Gastrocnemius medialis (tissue), 3 donors: ENCODE measurements around the gene ITM2C.

DNA sequence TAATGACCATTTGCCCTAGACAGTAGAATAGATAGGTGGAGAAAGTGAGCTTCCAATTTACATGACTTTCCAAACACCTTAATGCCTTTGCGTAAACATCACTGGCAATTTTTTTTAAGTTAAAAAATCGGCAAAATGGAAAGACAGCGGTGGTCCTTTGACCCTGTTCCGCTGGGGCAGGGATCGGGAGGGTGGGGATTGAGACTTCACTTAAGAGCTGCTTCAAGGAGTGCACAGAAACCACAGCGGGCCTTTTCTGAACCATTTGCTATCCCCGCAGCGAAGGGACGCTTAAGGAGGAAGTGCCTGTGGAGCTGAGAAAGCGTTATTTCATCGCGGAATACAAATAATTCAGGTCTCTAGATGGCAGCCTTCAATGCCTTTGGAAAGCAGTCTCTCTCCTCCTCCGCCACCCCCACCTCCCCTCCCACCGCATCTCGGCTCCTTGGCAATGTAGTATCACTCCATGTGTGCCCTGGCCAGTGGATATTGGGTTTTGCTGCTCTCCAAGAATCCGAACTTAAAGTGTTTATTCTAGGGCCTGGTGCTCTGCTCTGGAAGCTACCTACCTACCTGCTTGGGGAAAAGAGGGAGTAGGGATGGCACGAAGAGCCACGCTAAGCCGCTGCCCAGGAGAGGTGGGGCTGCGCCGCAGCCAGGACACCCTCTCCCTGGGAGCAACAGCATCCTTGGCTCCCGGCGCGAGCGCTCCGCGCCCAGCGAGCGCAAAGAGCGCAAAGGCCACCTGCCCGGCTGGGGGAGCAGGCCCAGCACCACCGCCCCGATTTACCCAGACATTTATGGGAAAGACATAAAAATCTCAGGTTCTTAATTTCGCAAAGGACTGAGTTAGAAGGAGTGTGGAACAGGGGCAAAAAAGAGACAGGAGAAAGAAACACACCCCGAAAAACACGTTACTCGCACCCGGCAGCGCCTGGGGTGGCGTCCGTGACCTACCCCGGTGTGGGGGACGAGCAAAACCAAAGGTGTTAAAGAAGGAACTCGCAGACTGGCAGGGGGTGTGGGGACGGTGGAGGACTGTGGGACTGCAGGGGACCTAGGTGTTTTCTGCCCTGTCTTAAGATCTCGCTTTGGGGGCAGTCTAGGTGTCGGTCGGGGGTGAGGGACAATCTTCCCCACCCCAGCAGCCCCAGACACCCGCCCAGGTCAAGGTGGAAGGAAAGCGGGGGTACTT, 1.1 kb downstream of the SPHKAP start:
- PRO-cap: no peak
- RAMPAGE, long total RNA, 3 experiments: no peak in any of the 3 experiments

- PRO-cap: no peak
- RAMPAGE, long total RNA, 3 experiments: no peak in any of the 3 experiments
Measured at GRCh38 chr2:228313152-228313630, 131.7 kb upstream of the SPHKAP start.

DNA sequence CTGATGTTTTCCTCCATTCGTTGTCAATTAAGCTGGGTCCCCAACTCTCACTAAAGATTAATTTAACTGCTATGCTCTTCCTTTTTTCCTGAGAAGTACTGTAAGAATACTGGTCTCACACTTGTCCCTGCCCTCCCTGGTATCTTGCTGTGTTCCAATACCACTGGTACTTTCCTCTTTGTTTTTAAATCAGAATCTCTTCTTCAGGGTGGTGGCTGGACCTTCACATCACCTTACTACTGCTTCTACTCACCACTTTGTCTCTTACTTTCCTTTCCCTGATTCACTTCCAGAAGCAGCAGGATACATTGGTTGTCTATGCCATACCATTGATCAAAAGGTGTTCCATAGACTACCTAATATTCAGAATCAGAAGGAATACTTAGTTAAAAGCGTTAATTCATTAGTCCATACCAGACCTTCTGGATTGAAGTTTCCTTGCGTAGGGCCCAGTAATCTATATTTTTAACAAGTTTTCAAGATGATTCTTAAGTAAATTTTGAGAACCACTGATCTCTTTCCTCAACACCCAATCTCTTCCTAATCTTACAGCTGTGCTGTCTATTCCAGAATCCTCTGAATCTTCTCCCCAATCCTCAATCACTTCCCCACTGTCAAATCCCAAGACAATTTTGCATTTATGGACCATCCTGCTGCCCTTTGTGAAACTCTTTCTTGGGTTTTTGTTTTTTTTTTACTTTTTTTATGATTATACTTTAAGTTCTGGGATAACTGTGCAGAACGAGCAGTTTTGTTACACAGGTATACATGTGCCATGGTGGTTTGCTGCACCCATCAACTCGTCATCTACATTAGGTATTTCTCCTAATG, 195.2 kb downstream of the PID1 start:
- PRO-cap: no peak
- RAMPAGE, long total RNA, 3 experiments: no peak in any of the 3 experiments

- PRO-cap: no peak
- RAMPAGE, long total RNA, 3 experiments: no peak in any of the 3 experiments
Measured at GRCh38 chr2:229255705-229256462, 15.2 kb downstream of the PID1 start.

GRCh38 chr2:229261001-229261371, 10.1 kb downstream of the PID1 start:
- PRO-cap: no peak
- RAMPAGE, long total RNA, 3 experiments: no peak in any of the 3 experiments

- PRO-cap: no peak
- RAMPAGE, long total RNA, 3 experiments: no peak in any of the 3 experiments
Measured at GRCh38 chr2:229268655-229269247, 2.3 kb downstream of the PID1 start.

GRCh38 chr2:229269248-229270448, 1.4 kb downstream of the PID1 start:
- PRO-cap: no peak
- RAMPAGE, long total RNA, 3 experiments: no peak in any of the 3 experiments

- PRO-cap: unidirectional peak, plus-strand start at chr2:229407541
- RAMPAGE, long total RNA, 3 experiments: no peak in any of the 3 experiments
Measured at GRCh38 chr2:229407053-229407626, 136.1 kb upstream of the PID1 start.

GRCh38 chr2:229444146-229444642, 173.1 kb upstream of the PID1 start:
- PRO-cap: no peak
- RAMPAGE, long total RNA, 3 experiments: no peak in any of the 3 experiments

GRCh38 chr2:229820703-229821276, 101.0 kb downstream of the TRIP12 start:
- PRO-cap: no peak
- RAMPAGE, long total RNA, 3 experiments: no peak in any of the 3 experiments

- PRO-cap: no peak
- RAMPAGE, long total RNA, 3 experiments: no peak in any of the 3 experiments
Measured at GRCh38 chr2:229902431-229902931, 19.3 kb downstream of the TRIP12 start.

- PRO-cap: no peak
- RAMPAGE, long total RNA, 3 experiments: no peak in any of the 3 experiments
Measured at GRCh38 chr2:229920174-229920850, 1.5 kb downstream of the TRIP12 start.

GRCh38 chr2:230226258-230226747, 767 bp downstream of the SP140 start:
- PRO-cap: no peak
- RAMPAGE, long total RNA, 3 experiments: no peak in any of the 3 experiments

- PRO-cap: unidirectional peak, plus-strand start at chr2:230411546; bidirectional peak, plus-strand start at chr2:230412026, minus-strand start at chr2:230411670
- RAMPAGE, long total RNA, 3 experiments: no peak in any of the 3 experiments
Measured at GRCh38 chr2:230411402-230412117, 4.4 kb upstream of the SP100 start.

GRCh38 chr2:230412118-230412624, 3.8 kb upstream of the SP100 start:
- PRO-cap: no peak
- RAMPAGE, long total RNA, 3 experiments: no peak in any of the 3 experiments

DNA sequence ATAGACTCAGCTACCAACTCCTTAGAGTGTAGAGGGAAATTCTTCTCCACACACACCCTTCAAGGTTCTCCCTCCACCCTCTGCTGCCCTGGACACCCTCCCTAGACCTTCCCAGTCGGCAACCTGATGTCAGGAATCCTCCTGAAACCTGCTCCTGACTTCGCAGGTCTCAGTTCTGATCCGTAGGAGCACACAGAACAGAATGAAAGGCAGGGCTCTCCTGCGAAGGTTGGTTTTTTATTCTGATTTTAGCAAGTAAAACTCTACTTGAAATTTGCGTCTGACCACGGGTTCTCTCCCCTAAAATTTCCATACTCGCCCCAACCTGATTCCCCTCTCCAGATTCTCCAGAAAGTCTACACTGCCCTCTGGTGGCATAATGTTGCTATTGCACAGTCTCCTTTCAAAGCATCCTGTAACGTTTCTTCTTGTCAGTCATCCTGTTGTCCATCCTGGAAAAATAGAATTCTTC, 101.4 kb upstream of the CAB39 start:
- PRO-cap: no peak
- RAMPAGE, long total RNA, 3 experiments: no peak in any of the 3 experiments

GRCh38 chr2:230752561-230753382, 40.1 kb downstream of the CAB39 start:
- PRO-cap: no peak
- RAMPAGE, long total RNA, 3 experiments: no peak in any of the 3 experiments

- PRO-cap: unidirectional peak, minus-strand start at chr2:230794131
- RAMPAGE, long total RNA, 3 experiments: no peak in any of the 3 experiments
Measured at GRCh38 chr2:230793711-230794523, 70.8 kb upstream of the ITM2C start.

DNA sequence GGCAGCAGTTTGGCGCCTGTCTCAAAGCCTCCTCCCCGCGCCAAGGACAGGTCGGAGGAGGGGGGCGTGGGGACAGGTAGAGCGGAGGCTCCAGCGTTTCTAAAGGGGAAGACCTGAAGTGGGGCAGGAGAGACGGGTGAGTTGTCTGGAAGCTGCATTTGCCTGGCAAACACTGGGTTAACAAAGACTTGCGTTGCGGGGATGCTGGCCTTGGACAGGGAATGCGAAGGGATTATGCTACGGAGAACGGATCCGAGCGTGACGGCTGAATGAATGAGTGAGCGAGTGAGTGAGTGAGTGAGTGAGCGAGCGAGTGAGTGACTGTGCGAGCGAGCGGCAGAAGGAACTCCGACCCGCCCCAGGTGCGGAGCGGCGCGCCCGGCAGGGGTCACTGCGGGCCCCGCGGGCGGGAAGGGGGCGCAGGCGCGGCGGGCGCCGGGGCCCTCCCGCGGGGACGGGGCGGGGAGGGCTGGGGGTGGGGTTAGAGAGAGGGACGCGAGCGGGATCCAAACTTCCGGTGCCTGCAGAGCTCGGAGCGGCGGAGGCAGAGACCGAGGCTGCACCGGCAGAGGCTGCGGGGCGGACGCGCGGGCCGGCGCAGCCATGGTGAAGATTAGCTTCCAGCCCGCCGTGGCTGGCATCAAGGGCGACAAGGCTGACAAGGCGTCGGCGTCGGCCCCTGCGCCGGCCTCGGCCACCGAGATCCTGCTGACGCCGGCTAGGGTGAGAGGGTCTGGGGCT, at the start of gene ITM2C:
ITM2C (plus strand) TSS at position 520 of the 741 bp plus-strand sequence.
- PRO-cap: unidirectional peak, plus-strand start at position 526 of the sequence
- RAMPAGE, long total RNA, 3 experiments: start-site peak on the plus strand in 3 of 3 experiments, centred at positions 526 to 544 of the sequence, 24 to 73 reads per replicate

DNA sequence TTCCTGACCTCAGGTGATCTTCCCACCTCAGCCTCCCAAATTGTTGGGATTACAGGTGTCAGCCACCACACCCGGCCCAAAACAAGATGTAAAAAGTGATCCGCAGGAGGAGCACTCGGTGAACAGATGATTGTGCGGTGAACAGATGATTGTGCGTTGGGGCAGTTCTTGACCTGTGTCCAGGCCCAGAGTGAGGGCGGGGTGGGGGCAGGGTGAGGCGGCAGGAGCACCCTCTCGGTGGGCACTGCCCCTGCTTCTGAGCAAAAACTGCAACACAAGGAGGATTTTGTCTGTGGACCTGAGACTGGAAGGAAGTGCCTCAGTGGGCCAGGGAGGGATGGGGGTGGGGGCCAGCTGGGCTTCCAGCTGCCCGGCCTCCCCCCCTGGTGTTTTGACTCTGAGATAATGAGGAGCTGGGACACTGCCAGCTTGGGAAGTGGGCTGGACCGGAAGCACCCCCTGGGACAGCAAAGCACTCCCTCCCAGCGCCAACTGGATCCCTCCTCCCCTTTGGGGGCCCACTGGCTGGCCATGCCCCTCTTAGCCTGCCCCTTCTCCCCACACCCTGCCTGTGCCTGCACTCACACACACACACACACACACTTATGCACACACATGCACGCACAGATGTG, 3.3 kb downstream of the ITM2C start:
- PRO-cap: no peak
- RAMPAGE, long total RNA, 3 experiments: no peak in any of the 3 experiments